H9 (cell line): ENCODE measurements around a stretch of chr20.

DNA sequence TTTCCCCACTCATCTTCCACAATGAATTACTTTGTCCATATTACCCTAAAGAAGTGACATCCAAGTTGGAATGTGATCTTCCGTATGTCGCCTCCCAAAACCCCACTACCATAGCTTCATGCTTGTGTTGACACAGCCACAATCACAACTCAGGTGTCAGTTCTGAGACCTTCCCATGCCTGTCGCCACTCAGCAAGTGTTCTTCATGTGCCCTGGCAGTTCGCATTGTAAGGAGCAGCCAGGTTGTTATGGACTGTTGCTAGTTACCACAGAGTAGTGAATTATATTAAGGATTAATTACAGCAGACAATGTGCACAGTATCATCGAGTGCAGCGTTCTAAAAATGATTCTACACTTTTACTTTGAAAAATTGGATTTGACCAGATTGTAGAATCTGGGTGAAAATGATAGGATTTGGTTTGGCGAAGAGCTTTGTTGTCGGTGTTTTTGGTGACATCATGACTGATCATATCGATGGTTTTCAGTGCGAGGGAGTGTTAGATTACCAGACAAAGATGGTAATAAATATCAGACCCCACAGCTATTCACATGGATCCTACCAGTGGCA is 1.7 kb downstream of the PCMTD2 start:
- PRO-cap: no peak